Measurements from ENCODE around the genes MAGEB18, DCAF8L2 and NR0B1.

DNA sequence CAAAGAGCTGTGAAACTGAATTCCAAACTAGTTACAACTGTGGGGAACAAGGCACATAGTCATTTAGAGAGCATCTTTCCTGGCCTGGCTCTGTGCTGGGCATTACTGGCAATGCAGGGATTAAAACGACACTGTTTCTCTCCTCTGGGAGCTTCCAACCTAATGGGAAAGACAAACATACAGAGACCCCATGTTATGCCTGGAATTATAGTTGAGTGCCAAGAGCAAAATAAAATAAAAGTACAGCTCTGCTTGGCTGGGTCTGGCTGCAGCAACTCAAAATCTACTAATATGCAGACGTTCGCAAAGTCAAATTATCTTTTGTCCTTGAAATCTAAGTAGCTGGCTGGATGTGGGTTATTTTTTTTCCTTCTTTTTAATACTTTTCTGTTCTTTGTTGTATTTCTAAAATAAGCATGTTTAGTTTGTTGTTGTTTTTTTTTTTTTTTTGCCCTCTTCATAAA lies 36.6 kb downstream of the SUPT20HL1 start:
- RRBS = no CpG with 5 or more reads among the region's 3 CpGs

GRCh38 chrX:24494634-24495351 lies 29.7 kb downstream of the PDK3 start:
- RRBS = no CpG with 5 or more reads among the region's 9 CpGs

DNA sequence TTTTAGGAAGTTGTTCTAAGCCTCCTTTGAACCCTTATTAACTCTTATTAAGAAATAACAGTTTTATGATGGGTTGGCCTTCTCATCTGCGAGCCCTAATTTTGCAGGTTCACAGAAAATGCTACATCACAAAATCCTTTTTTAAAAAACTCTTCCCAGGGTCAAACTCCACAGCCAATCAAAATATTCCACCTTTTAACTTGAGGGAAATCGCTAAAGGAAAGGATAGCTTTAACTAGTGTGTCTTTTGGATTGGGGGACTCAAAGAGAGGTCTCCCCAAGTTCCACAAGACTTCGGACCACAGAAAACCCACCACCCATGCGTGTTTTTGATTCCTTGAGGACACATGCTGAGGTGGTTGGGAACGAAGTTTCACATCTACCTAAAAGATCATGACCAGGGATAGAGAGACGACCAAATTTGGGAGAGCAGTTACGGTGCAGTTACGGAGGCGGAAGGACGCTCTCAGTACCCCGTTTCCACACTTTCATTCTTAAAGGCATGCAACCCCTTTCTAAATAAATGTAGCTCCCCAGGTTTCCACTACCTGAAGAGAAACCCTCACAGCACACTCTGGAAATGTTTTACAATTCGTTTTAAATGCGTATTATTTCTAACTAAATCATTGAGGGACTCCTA lies 1.2 kb downstream of the PCYT1B start:
- RRBS = no CpG with 5 or more reads among the region's 13 CpGs

DNA sequence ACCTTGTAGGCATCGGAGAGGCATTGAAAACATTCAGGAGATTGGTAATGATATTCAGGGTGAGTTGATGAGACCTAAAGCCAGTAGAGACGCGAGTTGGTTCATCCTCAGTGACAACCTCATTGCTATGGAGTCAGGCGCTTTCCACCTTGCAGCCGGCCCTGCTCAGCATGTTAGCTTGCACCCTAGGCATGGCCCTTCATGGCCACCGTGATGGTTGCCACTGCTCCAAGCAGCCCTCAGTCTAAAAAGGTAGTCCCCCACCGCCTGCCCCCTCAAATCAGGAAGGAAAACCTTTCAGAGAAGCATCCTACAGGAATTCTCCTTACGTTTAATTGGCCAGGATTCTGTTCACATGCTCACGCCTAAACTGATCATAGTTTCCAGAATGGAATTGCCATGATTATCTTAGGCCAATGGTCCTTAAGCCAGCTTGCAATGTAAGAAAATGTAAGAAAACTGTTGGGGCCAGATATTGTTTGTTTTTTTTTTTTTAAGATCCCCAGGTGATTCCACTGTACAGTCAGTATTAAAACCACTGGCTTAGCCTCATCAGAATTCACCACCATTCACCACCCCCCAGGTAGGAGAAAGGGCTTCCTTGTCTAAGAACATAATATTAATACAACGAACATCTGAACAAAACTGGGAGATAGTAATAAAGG lies 114.4 kb downstream of the POLA1 start:
- RRBS = no CpG with 5 or more reads among the region's 10 CpGs

DNA sequence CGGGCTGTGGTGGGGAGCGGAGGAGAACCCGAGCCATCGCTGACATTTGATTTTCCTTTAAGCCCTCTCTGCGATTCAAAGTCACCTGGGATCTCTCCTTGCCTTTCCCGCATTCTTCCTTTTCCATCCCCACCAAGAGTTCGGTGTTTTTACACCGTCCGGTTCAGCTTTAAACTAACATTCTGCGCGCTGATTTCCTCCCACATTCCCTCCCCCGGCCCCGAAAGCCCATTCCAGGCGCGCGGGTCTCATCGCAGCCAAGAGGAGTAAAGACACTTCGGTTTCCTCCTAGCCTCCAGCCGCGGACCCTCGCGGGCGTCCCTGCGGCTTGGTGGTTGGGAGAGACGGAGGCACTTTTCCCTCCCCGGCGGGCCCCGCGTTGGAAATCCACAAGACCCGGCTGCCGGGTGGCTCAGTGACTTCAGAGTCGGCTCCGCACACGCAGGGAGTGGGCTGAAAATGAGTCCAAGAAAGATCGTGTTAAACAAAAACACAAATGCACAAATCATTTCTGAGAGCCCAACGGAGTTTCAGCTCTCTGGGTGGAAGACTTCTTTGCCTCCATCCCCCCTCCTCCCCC lies 1.9 kb upstream of the ARX start:
- RRBS = no CpG with 5 or more reads among the region's 36 CpGs

GRCh38 chrX:26138249-26138558 lies at the start of gene MAGEB18:
Gene MAGEB18, plus strand, starts transcription at chrX:26138343.
- RRBS = 87% methylated on average over 3 of the region's 9 CpGs

DNA sequence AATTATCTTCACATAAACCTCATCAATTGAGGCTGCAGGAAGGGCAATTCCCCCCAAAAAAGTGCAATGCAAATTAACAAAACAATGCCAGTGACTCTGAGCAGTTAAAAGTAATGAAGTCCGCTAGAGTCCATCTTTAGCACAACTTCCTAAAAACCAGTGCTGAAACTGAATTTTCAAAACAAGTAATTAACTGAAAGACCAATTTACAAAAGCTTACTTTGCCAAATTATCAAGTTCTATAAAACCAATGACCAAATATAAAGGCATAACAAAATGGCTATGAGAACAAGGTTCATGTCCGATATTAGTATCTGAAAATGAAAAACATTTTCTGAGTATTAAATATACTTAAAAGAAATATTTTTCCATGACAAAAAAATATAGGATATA lies 309.1 kb downstream of the PPP4R3C start:
- RRBS = no CpG with 5 or more reads among the region's 2 CpGs

DNA sequence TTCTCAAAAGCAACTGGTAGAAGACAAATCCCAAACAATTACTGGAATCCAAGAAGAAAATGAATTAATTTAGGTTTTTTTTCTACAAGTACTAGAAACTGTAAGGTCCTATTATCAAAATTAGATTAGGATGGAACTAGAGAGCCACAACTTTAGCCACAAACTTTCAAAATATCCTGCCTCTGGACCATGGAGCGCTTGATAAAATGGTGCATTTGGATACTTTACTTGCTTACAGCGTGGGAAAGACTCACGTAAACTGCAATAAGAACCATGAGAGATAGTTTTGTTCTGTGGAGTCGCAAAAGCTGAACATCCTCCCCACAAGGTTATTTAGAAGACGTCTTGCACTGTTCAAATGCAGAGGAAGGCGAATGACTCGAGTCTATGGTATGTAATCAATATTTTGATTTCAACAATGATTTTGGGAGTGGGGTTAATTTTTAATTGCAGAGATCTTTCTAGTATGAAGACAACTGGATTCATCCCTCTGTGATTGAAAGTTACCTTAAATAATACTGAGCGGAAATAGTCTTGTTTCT lies at the start of gene DCAF8L2:
Gene DCAF8L2, plus strand, starts transcription at position 294 of the 542 bp plus-strand sequence.
- RRBS = no CpG with 5 or more reads among the region's 8 CpGs

DNA sequence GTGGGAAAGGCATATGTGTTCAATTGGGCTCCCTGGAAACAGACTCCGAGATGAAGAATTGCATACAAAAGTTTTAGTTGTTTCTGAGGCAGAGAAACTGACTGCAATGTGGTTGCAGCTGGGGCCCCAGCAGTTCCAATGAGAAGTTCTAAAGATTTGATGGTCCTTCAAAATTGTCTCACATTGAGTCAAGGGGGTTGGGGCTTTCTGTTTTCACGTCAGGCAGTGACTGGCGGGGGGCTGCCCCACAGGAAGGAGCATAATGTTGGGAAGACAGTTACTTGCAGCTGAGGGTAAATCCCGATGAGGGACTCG lies 12.4 kb downstream of the IL1RAPL1 start:
- RRBS = no CpG with 5 or more reads among the region's 5 CpGs

DNA sequence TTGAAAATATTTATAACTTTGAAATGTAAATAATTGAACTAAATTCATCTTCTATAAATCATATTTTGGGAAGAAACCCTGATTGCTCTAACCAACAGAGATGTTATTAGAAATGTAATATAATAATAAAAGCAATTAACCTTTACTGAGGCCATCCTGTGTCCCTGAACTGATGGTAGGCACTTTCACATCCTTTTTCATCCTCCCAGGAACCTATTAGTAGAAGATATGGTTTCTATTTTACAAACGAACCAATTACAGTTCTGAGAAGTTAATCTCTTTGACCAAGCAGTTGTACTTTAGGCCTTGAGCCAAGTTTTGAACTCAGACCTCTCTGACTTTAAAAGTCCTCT lies 789.3 kb upstream of the MAGEB2 start:
- RRBS = no CpG with 5 or more reads among the region's 1 CpG

DNA sequence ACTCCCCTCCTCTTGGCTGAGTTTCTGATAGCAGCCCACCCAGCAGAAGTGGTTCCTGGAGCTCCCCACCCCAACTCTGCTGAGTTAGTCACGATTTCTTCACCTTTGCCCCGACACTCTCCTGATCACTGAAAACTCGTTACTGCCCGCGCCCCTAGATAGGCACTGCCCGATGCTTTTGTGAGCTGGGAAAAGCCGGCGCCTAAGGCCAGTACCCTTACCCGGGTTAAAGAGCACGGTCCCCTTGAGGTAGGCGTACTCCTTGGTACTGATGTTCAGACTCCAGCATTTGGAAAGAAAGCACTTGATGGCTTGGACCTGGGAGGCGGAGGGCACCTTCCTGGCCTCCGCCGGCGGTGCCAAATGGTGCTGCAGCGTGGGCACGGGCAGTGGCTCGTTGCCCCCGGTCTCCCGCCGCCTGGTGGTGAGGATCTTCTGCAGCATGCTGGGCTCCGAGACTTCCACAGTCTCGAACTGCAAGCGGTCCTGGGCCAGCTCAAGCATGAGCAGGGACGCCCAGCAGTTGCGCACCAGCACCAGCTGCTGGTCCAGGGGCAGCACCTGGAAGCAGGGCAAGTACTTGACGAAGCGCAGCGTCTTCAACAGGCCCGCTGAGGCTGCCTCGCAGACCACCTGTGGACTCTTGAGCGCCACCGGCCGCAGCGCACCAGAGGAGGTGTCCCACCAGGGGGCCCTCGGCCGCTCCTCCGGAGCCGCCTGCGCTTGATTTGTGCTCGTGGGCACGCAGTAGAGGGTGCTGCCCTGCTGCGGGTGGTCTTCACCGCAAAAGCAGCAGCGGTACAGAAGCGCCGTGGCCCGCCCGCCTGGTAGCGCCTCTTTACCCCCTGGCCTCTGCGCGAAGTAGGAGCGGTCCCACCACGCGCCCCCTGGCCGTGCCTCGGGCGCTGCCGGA lies 959 bp downstream of the NR0B1 start:
- RRBS = 18% methylated on average over 13 of the region's 59 CpGs

GRCh38 chrX:30308888-30309892 lies at the start of gene NR0B1:
Gene NR0B1, minus strand, starts transcription at chrX:30309390.
- RRBS = no CpG with 5 or more reads among the region's 75 CpGs

DNA sequence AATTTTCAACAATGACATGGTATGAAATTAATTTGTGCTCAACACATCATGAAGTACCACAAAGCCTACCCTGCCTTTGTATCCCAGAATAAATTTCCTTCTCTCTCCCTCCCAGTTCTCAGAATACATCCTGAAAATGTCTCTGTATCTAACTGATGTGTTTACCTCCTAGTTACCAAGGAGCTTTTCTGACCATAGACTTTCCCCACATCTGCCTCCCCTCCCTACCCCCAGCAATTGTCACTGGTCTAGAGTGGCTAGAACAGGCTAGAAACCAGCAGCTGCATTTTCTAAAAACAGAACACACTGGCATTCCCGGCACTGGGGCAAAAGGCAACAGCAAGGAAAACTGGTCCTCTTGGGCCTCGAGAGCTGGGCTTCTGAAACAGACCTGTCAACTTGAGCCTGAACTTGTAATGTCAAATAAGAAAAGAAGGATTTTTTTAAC lies 16.4 kb downstream of the TASL start:
- RRBS = no CpG with 5 or more reads among the region's 2 CpGs

DNA sequence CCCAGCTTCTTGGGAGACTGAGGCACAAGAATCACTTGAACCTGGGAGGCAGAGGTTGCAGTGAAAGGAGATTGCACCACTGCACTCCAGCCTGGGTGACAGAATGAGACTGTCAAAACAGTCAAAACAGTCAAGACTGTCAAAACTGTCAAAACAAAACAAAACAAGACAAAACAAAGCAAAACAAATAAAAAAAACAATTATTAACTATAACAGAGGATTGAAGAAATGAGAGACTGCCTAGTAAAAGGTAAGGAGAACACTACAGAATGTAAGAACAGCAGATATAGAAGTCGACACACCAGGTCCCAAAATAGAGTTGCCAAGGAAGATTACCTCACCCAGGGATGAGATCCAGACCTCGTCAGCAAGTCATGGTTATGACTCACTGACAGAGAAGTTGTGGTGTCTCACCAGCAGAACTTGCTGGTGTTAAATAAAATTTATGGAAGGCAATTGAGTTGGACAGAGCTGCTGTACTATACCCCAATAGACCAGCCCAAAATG lies 32.2 kb upstream of the GK start:
- RRBS = no CpG with 5 or more reads among the region's 2 CpGs

DNA sequence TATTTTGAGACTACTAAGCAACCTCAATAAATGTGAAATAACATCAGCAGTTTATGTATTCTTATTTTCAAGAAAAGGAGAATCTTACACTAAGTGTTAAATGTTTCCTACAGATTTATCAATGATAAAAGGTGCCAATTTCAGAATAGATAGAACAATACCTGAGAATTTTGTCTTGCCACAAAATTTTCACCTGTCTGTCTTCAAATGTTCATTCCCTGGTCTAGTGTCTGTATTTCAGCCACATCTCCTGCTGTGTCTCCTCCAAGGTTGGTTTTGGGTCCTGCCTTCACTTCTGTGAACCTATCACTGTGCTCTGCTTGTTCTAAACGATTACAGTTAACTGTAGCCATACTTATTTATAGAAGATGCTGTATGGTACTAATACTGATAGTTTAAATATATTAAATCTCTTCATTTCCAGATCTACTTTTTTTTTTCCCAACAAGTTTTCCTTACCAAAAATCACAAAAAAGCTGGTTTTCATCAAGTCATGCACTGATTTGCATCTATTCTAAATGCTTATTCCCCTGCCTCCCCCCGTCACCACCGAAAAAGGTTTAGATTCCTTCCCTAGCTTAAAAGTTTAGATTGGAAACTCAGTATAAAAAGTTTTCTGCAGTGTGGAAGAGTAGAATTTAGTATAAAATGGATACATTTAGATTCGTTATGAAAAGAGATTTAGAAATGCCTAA lies 45.4 kb downstream of the TAB3 start:
- RRBS = no CpG with 5 or more reads among the region's 4 CpGs

DNA sequence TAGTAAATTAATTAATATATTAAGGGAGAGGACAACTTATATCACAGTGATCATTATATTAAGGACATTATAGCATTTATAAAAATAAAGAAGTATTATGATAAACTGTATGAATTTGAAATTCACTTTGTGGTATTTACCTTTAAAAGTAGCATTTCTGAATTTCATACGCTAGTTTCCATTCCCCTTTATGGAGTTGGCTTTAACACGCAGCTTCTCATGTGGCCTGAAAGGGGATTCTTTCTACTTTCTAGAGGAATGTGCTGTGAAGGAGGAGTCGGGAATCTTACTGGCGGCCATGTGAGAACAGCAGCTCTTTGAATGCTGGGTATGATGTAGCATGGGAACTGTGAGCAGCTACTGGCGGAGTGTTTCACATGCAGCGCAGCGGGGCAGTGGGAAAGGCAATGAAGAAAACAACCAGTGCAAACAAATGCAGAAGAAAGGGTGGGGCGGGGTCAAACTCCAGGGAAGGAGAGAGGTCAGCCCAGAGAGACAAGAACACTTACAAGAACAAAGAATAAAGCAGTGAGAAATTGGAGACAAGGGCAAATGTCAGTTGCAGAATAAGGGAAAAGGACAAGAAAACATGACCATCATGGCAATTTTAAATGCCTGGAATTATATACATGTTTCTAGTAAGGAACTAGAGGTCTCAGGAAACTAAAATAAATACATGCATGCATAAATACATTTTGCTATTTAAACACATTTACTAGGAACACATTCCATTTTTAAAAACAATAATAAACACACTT lies 363.8 kb upstream of the FTHL17 start:
- RRBS = no CpG with 5 or more reads among the region's 8 CpGs

DNA sequence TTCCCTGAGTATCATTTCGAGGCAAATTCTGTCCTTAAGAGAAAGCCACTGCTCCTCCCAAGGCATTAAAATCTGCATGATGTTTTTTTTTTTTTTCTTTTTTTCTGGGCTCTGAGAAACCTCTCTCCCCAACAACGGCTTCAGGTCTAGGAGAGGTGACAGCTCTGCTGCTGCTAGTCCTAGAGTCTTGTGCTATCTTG lies 528.8 kb upstream of the FTHL17 start:
- RRBS = no CpG with 5 or more reads among the region's 2 CpGs

- RRBS = no CpG with 5 or more reads among the region's 4 CpGs
Observed at GRCh38 chrX:31670077-31670690, 598.3 kb upstream of the FTHL17 start.

DNA sequence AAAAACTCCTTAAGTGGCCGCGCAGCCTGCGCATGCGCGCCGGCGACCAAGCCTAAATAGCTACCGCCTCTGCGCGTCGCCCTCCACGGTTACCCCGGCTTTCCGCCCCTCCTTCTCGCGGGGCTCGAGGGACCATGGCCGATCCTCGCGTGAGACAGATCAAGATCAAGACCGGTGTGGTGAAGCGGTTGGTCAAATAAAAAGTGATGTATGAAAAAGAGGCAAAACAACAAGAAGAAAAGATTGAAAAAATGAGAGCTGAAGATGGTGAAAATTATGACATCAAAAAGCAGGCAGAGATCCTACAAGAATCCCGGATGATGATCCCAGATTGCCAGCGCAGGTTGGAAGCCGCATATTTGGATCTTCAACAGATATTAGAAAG lies 170.1 kb downstream of the DMD start:
- RRBS = 89% methylated on average over 5 of the region's 25 CpGs

DNA sequence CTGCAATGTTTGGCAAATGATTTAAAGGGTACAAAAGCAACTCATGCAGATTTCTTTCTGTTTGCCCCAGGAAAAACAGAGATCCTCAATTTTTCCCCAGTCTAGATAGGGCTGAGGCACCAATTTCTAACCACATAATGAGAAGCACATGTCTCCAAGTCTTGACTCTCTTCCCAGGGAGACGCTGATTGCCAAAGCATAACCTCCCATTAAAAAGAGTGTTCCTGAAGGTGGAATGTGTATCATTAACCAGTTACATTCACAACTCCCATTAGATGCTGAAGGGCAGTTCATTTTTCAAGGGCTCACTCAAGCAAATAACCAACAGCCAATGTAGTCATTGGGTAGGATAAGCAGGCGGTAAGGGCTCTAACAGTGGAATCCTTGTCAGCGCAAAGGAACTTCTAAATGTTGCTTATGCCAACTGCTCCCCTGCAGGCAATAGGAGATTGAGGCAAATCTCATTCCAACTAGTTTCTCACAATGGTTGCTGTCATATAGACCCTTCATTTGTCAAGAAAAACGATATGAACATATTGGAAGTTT lies 27.5 kb downstream of the TMEM47 start:
- RRBS = no CpG with 5 or more reads among the region's 4 CpGs

Data from islet of Langerhans (tissue), 1 donor.